Endothelial cell (in vitro differentiated cells): Measurements from ENCODE around the genes KLK13 and KLK14.

DNA sequence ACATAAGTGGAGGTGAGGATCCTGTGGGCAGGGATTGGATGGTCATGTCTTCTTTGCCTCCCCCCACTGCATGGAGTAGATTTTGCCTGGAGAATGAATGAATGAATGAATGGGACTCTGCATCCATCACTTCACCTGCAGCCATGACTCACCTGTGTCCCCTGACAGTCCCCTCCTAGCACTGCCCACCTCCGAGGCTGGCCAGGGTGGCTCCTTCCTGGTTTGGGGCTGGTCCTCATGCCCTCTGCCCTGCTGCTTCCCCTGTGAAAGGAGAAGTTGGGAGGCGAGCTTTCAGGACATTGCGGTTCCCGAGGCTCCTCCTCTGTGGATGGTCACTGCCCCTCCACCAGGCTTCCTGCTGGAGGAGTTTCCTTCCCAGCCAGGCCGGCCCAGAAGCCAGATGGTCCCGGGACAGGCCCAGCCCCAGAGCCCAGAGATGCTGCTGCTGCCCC, 8.3 kb upstream of the SIGLEC11 start:
- PRO-cap = no peak

DNA sequence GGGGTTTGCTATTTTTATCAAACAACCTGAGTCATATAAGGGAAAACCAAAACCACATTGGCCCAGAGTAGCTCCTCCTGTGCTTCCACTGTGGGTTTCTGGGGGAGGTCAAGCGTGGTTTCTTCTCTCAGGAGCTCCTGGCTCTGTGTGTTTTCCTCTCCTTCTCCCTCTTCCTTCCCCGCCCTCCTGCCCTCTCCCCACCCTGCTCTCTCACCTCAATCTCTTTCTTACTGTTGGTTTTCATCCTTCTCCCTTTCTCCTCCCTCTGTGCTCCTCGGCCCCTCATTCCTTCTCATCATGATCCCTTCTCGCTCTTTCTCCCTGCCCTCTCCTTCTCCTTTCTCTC, 21.1 kb downstream of the VRK3 start:
- PRO-cap = no peak

GRCh38 chr19:50137045-50137573, 26.0 kb downstream of the IZUMO2 start:
- PRO-cap = no peak

GRCh38 chr19:50187572-50188367, 15.7 kb upstream of the MYH14 start:
- PRO-cap = no peak

DNA sequence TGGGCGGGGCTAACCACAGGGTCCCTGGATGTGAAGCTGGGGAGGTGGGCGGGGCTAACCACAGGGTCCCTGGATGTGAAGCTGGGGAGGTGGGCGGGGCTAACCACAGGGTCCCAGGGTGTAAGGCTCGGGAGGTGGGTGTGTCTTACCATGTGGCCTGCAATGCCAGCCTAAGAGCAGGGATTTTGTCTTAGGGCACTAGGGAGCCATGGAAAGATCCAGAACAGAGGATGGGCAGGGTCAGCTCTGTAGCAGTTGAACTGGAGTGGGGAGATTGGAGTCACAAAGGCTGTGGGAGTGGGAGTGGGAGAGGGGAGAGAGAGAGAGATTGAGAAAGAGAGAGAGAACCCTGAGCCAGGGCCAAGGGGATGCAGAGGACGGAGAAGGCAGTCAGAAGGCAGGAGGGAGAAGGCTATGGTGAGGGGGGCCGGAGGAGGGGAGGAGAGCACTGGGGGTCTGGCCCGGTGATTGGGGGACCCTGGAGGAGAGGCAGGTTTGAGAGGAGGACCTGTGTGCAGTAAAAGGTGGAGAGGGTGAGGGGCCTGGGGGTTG, 36.6 kb downstream of the KCNC3 start:
- PRO-cap = no peak

- PRO-cap = no peak
Observed at GRCh38 chr19:50304644-50305409, 24.4 kb downstream of the KCNC3 start.

- PRO-cap = no peak
Observed at GRCh38 chr19:50341273-50341619, 12.1 kb upstream of the KCNC3 start.

DNA sequence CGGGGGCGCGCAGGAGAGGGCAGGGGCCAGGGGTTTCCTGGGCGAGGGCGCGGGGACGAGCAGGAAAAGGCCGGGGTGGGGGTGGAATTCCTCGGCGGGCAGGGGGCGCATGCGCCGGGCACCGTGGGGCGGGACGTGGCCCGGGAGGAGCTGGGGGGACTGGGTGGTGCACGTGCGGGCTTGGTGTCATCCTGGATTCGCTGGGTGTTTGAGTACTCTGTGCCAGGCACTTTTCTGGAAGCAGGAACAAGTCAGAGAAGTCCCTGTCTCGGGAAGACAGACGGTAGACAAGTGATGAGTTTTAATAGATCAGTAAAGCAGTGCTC, 316 bp downstream of the POLD1 start:
- PRO-cap = bidirectional peak, plus-strand start at position 121 of the sequence, minus-strand start at position 68 of the sequence

- PRO-cap = no peak
Observed at GRCh38 chr19:50406684-50407079, 12.1 kb upstream of the SPIB start.

DNA sequence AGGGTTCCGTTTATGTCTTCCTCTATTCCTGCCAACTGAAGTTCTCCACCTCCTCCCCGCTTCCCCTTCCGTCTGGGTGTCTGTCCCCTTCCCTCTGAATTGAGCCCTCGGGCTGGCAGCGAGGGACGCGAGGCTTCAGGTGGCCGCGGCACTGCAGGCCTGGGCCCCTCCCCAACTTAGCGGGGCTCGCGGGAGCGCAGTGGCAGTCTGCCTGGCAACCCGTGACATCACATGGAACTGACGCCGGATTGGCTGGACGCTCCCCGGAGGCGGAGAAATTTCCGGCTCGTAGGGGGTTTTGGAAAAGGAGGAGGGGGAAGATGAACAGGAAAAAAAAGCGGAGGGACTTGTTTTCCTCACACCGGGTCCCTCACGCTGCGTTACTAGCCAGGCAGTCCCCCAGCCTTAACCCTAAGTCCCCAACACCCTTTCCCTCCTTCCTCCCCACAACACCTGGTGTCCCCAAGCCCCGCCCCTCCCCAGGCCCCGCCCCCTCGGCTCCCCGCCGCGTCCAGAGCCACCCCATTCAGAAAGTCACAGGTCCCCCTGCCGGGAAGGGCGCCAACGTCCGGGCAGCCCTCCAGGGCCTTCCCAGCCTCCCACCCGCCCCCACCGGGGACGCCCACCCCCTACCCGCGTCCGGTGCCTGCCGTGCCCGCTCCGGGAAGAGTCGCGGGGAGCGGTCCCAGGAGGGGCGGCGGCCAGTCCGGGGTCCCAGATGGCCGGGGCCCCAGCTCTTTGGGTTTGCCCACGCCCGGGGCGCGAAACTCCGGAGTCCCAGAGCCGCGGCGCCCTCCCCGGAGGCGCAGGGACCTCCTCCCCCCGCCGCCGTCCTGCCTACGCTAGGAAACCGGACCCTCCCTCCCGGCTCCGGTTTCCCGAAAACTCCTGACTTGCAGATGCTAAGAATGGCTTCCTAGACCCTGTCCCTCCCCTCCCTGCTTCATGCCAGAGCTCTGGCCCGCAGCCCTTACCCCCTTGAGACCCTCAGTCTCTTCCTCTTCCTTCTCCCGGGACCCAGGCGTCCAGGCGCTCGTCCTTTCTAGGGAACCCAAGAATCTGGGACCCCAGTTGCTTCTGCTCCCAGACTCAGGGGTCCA, 802 bp upstream of the MYBPC2 start:
- PRO-cap = bidirectional peak, plus-strand start at position 529 of the sequence, minus-strand start at position 74 of the sequence; unidirectional peak, plus-strand start at position 666 of the sequence; bidirectional peak, plus-strand start at position 898 of the sequence, minus-strand start at position 841 of the sequence

GRCh38 chr19:50460153-50460524, 16.2 kb upstream of the EMC10 start:
- PRO-cap = no peak

DNA sequence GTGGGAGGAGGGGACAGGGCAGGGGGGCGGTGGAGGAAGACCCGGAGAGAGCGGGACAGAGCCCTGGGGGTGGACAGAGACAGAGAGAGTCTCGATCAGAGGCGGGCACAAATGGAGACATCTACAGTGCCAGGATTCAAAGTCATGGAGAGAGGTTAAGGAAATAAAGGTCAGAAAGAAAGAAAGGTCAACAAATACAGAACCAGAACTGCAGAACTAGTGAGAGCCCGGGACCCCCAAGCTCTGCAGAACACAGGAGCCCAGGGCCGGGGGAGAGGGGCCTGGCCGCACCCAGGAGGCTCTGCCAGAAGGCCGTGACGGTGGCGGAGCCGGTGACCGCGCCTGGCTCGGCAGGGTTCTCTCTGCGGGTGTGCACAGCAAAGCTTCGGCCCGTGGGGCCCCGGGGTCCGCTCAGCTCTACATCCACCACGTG, 870 bp upstream of the JOSD2 start:
- PRO-cap = no peak

- PRO-cap = no peak
Observed at GRCh38 chr19:50547344-50547801, 20.9 kb downstream of the LRRC4B start.

DNA sequence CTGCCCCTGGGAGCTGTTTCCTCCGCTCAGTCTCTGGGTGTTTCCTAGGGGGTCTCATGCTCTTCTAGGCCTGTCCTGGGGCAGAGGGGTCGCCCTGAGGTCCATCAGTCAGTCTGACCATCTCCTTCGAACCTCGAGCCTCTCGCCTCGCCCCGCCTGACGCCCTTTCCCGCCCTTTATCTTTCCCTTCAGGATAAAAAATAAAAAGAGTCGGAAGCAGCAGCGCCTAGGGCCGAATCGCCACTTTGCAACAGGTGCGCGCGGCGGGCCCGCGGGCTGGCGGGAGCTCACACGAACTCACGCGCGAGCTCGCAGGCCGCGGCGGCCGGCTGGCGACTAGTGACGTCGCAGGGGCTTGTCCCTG, 33.8 kb downstream of the SYT3 start:
- PRO-cap = no peak

DNA sequence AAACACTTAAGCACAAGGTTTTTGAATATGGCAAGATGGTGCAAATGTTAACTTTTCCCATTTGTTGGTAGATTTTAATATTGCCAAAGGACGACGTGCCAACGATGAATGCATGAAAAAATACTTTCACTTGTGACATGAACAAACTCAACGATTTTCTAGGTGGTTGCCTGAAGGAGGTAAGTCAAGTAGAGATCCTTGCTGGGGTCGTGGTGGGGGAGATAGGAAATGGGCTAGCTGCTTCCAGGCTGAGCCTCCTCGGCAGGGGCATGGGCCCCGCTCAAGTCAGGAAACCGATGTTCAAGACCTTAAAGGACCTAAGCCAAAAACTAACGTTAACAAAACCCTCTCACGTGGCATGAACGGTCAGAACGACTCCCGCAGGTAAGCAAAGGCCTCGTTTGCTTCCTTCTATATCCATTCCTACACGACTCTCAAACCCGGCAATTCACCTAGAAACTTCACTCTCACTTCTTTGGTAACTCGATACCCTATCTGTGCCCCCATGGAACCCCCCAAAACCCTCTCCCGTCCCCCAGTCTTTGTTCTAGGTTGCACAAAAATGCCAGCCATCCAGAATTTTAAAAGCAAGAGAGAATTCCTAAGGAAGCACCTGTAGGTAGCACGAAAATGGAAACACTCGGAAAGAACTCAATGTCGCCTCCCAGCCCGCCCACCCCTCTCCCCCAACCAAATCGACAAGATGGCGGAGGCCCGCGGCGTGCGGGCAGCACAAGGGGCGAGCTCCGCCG, 13.5 kb downstream of the ACP4 start:
- PRO-cap = unidirectional peak, plus-strand start at position 264 of the sequence; bidirectional peak, plus-strand start at position 701 of the sequence, minus-strand start at position 653 of the sequence

DNA sequence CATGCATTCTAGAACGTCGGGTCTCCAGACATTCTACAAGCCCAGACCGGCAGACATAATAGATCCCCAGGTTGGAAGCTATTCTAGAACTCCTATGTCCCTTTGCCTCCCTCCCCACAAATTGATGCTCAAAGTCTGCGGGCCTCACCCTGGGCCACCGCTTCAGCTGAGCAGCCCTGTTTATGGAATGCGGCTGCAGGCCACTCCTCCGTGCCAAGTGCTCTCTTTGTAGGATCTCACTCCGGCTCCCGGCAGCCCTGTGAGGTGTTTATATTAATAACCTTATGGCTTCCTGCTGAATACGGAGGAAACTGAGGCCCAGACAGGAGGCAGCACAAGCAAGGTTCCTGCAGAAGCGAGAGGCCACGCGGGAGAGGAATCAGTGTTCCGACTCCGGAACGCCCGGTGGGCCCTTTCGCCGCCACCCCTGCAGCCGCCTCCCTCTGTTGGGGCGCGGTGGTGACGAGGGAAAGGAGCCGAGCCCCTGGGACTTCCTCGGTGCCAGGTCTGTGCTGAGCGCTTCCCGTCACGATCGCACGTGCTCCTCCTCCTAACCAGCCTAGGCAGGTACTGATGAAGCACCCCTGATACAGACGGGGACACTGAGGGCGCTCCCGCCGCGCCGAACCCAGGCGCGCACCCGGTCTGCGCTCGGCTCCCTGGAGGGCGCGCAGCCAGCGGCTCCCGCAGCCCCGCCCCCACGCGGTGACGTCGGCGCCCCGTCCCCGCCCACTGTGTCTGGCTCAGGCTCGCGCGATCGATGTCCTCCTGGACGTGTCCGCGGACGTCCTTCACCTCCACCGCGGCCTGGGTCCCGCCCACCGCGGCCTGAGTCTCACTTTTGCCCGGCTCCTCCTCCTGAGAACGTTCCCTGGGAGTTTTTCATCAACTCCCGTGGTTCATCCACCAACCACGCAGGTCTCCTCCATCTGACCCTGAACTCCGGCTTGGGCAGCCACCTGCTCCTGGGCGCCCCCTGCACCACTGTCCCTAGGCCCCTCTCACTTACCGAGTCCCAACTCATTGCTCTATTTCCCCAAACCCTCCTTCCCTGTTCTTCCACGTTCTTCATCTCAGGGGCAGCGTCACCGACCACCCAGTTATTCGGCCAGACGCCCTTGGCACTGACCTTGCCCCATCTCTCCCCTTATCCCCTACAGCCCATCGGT, 2.4 kb upstream of the KLK15 start:
- PRO-cap = bidirectional peak, plus-strand start at position 746 of the sequence, minus-strand start at position 647 of the sequence

- PRO-cap = no peak
Observed at GRCh38 chr19:50858860-50859323, 4.2 kb downstream of the KLK3 start.

- PRO-cap = no peak
Observed at GRCh38 chr19:51025480-51026402, 675 bp downstream of the KLK11 start.

- PRO-cap = bidirectional peak, plus-strand start at chr19:51064971, minus-strand start at chr19:51064910
Observed at GRCh38 chr19:51064722-51065310, at the start of gene KLK13. Gene KLK13, minus strand, starts transcription at chr19:51065092.

DNA sequence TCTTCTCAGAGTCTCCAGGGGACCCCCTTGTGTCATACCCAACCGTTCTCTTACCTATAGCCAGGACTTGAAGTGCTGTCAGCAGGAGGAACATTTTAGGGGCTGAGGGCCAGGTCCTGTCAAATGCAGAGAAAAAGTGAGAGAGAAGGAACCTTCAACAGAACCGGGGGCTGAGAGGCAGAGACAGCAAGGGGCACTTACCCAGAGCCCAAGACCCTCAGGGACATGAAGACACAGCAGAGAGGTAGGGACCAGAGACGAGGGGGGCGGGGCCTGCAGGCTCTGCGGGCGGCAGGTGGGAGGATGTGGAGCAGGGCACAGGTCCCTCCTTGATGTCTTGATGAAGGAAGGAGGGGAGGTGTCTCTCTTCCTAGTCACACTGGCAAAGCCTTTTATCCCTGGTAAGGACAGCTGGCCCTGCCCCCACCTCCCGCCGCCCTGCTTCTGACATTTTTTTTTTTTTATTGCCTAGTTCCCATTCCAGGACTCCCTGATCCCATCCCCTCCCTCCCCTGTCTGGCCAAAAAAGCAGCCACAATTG, at the start of gene KLK14:
Gene KLK14, minus strand, starts transcription at position 367 of the 541 bp plus-strand sequence.
- PRO-cap = no peak